CD14-positive monocyte (primary cell): ENCODE results near the genes FBXO48, GKN2 and MXD1.

DNA sequence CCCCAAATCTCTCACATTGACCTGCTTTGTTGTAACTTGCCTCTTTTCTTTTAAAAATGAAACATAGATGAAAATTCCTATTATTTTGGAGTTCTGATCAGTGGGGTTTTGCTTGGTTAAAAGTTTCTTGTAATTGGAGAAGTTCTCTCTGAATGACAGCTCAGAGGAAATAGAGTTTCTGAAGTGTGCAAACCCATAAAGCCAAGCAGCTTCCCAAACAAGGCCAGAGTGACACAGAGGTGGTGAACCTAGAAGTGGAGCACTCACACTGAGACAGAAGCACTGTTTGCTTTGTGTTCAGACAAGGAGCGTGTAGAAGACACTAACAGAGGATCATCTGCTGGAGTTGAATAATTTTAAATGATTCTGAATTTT lies 49.2 kb downstream of the FBXO48 start:
- CAGE, long polyA plus RNA = no peak

DNA sequence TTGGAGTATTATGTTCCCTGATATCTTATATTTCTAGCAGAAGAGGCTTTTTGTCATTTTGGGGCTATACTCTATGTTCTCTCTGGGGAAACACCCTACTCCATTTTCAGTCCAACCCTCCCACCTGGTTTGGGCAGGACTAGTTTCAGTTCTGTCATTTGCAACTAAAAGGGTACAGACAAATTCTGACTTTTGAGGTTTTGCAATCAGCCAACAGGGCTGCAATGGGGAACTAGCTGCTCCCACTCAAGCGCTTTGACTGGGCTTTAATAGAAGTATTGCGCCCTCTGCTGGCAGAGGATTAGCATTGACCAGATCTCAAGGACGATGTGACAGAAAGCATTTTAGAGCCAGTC lies 25.5 kb downstream of the FBXO48 start:
- CAGE, long polyA plus RNA = no peak

DNA sequence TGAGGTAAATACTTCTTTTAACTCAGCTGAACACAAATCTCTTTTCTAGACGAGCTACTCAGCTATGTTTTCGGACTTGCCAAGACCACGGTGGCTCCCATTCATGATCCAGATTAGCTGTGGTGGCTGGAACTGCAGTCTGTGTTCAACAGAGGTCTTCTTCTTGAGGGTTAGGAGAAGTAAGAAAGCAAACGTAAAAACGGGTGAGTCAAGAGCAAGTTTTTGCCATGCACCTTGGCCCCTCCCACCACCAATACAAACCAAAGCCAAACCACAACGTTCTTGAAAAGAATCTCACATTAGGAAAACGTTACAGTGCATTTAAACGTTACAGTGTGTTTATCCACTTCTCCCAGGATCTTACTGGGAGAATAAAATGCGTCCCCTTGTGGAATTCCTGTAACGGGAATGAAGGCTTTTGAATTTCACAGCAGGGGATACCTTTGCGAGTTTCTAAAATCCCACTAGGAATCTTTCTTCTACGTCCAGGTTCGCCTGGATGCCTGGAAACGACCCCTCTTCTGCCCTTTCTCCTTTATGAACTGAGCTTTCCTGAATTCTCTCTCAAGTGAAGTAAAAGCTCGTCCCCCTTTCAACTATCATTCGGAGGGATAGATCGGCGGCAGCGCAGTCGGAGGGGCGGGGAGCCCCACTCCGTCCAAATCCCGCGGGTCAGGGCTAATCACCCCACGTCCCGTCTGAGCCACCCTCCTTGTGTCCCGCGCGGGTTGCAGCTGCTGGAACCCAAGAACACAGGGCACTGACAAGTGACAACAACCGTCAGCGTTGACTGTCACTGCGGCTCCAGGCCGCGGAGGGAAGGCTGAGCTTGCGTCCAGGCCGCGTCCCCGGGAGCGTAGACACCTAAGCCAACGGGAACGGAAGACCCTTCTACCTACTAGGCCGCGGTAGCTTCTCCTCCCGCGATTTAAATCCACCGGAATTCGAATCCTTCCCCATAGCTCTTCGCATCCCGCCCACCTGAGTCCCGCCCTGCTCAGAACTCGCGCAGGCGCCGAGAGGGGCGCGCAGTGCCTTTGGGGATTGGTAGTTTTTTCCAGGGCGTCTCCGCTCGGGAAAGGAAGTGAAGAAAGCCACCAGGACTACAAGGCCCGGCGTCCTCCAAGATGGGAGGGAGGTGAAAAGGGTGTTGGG lies at the start of gene FBXO48:
FBXO48 (minus strand) TSS at position 983 of the 1,155 bp plus-strand sequence.
- CAGE, long polyA plus RNA = start-site peak on the minus strand centred at position 952 of the sequence, 109 bp wide, 38 and 22 reads in 2 replicates

DNA sequence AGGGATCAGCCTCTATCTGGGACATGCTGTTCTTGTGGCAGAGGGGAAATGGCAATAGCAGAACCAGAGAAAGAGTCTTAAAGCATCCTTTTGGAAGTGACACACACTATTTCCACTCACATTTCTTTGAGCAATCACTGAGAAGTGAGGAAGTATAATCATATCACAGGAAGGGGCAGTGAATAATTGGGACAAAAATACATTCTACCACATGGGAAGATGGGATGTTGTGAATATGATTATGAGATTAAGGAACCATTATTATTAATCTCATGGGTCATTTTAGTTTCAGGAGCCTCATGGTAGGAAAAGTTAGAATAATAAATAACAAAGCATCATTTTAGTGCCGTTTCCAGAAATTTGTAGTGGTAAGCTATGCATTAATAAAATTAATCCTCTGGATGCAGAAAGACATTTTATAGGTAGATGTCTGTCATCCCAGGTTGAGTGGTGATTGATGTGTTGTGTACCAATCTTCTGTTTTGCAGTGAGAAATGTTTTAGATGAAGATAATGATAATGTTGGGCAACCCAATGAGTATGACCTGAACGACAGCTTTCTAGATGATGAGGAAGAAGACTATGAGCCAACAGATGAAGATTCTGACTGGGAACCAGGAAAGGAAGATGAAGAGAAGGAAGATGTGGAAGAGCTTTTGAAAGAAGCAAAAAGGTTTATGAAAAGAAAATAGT lies 65.9 kb upstream of the PROKR1 start:
- CAGE, long polyA plus RNA = no peak

DNA sequence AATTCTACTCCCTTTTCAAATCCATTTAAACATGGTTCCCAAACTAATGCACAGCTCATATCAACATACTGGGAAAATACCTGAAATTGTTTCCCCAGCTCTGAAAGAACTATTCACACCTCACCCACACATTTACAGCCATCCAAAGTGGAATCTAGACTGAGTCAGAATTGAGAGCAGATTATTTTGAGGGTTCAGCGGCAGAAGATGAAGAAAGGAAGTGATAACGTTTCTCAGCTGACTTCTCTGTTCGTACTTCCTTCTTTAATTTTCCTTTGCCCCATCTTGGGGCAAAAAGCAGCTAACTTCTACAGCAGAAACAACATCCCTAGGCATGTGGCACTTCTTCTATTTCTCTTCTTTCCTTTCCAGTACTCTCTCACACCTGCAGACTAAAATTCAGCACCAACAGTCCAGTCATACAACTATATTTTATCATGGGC lies 35.7 kb downstream of the ARHGAP25 start:
- CAGE, long polyA plus RNA = no peak

DNA sequence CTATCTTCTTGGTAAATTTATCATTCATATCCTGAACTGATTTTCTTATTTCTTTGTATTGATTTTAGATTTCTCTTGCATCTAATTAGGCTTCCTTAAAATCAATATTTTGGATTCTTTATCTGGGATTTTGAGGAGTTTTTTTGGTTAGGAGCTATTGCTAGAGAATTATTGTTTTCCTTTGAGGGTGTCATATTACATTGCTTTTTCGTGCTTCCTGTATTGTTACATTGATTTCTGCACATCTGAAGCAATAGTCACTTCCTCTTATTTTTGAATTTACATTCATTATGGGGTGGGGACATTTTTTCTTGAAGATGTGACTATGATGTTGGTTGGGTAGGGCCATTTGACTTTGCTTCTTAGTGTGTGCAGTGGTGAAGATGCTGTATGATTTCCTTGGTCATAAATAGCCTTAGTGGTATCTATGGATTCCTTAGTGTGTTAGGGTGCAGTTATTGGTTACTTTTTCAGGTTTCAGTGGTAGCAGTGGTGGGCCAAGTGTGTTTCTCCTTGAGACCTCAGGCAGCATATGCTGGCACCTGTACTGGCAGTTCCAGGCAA lies 61.7 kb downstream of the ARHGAP25 start:
- CAGE, long polyA plus RNA = no peak

DNA sequence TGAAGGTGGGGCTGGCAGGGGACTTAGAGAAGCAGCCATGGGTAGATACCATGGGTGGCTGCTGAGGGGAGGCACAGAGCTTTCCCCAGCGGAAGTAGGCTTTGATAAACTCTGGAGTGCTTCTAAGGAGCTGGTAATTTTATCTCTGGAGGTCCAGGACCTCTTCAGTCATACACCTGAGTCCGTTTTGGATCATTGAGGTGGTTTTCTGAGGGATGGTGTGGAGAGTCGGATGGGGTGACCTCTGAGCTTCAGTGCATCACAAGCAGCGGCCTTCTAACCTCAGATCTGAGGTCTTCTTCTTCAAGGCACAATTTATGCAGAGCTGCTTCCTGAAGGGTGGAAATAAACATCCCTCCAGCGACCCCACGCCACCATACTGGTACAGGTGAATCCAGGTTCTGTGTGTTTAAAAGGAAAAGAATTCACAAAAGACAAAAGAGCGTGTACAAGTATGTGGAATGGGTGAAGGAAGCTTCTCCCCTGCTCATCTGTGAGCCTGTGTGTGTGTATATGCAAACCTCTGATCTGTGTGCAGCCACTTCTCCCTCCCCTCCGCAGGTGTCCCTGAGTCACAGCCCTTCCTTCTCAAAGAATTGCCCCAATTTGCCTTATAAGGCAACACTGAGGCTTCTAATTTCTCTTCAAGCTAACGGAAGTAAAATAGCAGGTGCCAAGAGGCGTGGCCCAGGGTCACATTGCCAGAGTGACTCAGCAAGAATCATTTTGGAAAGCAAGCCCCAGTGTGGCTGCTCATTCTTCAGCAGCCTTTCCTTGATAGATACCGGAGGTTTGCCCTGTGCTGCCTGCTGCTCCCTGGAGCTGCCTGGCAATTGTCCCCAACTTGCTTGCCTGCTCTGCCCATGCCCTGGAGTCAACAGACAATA lies 37.0 kb upstream of the BMP10 start:
- CAGE, long polyA plus RNA = no peak

- CAGE, long polyA plus RNA = no peak
Measured at GRCh38 chr2:68952689-68953275, at the start of gene GKN2. TSS of gene GKN2 (minus strand) at chr2:68952893.

- CAGE, long polyA plus RNA = no peak
Measured at GRCh38 chr2:69164256-69164848, 151.4 kb downstream of the ANTXR1 start.

- CAGE, long polyA plus RNA = no peak
Measured at GRCh38 chr2:69214094-69214384, 173.0 kb downstream of the GFPT1 start.

DNA sequence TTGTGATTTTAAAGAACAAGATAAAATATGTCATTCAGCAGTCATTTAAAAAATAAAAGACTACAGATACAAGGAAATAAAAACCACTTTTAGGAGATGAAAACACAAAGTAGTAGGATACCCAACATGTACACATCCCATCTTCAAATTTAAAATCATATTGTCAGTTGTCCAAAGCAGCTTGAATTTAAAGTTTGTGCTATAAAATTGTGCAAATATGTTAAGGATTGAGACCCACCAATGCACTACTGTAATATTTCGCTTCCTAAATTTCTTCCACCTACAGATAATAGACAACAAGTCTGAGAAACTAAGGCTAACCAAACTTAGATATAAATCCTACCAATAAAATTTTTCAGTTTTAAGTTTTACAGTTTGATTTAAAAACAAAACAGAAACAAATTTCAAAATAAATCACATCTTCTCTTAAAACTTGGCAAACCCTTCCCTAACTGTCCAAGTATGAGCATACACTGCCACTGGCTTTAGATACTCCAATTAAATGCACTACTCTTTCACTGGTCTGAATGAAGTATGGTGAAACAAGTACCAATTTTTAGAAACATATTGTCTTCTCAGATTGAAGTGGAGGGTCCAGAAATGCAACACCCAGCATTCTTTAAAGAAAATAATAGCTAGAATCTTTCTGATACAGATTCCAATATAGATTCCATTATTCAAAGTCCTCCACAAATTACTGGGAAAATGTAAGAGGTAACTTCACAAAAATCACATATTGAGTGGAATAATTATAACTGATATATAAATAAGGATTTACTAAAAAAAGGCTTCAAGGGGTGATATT lies 61.5 kb downstream of the GFPT1 start:
- CAGE, long polyA plus RNA = no peak

GRCh38 chr2:69572551-69573028 lies 70.9 kb downstream of the AAK1 start:
- CAGE, long polyA plus RNA = no peak

DNA sequence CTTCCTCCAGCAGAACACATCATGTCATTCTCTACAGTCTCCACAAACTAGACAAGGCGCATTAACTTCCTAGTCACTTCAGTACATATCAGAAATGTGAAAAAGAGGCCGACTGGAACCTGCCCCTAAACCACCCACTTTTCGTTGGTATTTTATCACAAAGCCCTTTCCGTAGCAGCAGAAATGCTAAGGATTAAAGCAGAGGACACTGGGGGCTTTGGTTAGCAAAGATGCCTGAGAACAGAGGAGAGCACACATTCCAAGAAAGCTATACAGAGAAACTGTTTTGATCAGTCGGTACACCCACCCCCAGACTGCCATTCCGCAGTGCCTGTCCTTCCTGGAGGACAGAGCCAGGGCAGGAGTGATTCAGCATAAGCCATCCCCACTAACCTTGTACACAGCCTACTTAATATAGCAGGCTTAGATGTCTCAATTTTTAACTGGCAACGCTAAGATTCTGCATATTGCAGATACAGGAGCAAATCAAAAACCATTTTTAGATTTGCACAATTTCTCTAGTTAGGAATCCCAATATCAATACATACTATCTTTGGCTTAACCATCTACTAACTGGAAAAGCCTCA lies 53.3 kb downstream of the AAK1 start:
- CAGE, long polyA plus RNA = no peak

- CAGE, long polyA plus RNA = no peak
Measured at GRCh38 chr2:69618372-69619316, 24.9 kb downstream of the AAK1 start.

DNA sequence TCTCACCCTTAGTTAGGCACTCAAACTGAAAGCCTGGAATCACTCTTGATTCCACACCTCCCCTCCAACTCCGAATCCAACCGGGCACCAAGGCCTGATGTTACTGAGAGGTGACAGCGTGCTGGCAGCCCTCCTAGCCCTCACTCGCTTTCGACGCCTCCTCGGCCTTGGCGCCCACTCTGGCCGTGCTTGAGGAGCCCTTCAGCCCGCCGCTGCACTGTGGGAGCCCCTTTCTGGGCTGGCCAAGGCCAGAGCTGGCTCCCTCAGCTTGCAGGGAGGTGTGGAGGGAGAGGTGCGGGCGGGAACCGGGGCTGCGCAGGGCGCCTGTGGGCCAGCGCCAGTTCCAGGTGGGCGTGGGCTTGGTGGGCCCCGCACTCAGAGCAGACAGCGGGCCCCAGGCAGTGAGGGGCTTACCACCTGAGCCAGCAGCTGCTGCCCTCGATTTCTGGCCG lies 21.7 kb downstream of the AAK1 start:
- CAGE, long polyA plus RNA = no peak

DNA sequence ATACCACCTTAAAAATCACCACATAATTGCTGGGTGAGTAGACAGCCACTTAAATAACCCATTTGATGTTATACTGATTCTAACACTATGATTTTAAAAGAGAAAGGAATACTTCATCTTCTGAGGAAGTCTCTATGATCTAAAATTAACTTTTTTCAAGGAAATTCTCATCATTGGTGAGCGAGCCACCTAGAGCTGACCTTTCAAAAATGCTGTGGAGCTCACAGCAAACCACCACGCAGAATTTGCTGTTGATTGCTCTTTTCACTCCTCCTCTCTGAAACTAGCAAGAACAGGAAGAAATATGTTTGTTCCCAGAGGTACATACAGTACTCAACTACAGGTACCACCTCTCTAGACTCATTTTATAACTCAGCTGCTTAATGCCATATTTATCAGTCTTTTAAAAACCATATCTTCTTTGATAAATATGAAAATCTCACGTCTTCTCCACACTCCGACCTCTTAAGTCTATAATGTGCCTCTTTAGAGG lies 14.9 kb downstream of the AAK1 start:
- CAGE, long polyA plus RNA = no peak

DNA sequence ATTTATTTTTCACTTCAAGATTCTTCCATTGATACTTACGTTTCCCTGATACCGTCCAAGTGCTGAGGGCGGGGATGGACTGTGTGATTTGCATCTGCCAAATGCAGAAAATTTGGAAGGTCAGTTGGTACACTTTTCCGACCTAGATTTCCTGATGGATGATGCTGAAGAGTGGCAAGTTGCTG lies 1.1 kb upstream of the AAK1 start:
- CAGE, long polyA plus RNA = no peak

DNA sequence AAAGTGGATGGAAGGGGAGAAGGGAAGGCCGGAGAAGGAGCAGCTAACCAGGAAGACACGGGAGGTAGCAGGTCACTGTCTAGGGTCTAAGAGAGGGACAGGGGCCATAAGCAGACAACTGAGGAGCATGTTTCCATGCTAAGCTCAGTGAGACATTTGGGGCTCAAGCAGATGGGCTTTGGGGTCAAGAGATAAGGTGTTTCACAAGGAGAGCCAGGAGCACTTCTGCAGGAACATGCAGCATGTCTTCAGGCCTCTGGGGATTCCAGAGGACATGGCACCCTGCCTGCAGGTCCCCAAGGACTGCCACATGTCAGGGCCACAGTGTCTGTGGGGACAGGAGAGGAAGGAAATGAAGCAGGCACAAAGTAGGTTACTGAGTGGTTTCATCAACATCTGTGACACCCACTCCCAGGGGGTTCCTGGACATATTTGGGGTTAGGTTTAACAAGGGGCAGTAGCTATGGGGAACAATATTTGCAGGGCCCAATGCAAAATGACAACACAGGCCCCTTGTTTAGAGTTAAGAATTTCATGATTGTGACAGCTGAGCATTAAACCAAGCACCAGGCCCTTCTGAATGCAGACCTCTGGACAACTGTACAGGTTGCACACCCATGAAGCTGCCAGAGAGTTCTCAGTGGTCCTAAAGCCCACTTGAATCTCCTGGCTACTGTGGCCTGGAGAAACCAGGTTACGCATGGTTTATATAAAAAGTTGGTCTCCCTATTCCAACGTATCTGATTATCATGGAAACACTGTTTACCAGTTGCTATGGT lies 48.4 kb upstream of the ANXA4 start:
- CAGE, long polyA plus RNA = no peak

- CAGE, long polyA plus RNA = start-site peak on the plus strand at chr2:69915106-69915114, 93 and 99 reads in 2 replicates
Measured at GRCh38 chr2:69914999-69915606, at the start of gene MXD1. TSS of gene MXD1 (plus strand) at chr2:69915109.

GRCh38 chr2:70029740-70030591 lies 57.3 kb upstream of the PCBP1 start:
- CAGE, long polyA plus RNA = no peak